ENCODE measurements around the genes SCO2 and CHKB.

GRCh38 chr22:50485631-50485972 lies 1.1 kb upstream of the MIOX start:
- PRO-cap = no peak

- PRO-cap = no peak
These were observed 10.4 kb downstream of the LMF2 start for GRCh38 chr22:50497198-50497397.

- PRO-cap = no peak
These were observed 3.7 kb downstream of the SCO2 start for GRCh38 chr22:50521623-50522074.

DNA sequence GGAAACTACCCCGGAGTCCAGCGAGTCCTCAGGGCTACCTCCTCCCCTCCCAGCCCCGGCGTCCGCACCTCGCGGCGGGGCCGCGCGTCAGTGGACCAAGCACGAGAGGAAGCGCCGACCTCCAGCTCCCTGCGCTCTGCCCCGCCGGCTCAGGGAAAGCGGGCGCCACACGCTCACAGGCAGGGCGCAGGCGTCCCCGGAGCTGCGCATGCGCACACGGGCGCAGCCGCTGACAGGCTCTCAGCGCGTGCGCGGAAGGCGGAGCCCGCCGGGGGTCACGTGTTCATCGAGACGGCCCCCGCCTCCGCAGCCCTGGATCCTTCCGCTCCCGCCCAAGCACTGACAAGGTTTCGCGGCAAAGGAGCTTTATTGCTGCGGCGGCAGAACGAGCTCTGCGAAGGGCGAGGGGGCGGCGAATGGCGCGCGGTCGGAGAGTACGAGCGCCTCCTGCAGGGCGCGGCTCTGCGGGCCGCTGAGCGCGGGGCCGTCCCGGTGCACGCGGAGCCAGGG lies at the start of gene SCO2:
Gene SCO2 (minus strand): TSS at position 195 of the 510 bp plus-strand sequence.
- PRO-cap = bidirectional peak, plus-strand start at position 345 of the sequence, minus-strand start at position 151 of the sequence

DNA sequence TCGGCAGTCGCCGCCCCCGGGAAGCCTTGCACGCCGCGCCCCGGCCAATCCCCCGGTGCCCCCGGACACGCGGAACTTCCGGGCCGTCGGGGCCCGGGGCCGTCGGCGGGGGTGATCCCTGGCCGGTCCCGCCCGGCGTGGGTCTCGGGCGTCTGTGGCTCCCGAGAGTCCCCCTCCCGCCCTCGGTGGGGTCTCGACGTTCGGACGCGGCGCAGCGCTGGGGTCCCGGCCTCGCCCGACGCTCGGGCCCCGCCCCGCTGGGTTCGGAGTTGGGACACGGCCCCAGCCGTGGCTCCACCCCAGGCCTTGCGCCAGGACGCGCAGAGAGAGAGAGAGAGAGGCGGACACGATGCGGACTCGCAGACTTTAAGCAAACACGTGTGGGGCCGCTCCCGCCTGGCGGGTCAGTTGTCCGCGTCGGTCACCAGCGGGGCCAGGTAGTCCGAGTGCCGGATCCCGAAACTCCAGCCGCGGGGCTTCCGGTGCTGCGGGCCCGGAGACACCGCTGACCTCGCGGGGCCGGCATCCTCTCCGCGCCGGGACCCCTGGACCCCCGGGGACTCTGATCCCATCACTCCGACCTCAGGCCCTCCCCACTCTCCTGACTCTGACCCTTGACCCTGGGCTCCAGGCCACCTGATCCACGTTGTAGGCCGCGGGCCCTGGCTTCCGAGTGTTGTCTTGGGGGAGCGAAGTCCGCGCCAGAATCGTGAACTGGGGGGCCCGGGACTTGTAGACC lies 433 bp upstream of the TYMP start:
- PRO-cap = bidirectional peak, plus-strand start at position 86 of the sequence, minus-strand start outside the sequence; bidirectional peak, plus-strand start at position 323 of the sequence, minus-strand start at position 180 of the sequence

GRCh38 chr22:50581987-50583044 lies at the start of gene CHKB:
Gene CHKB, minus strand, starts transcription at chr22:50582849.
- PRO-cap = bidirectional peak, plus-strand start at chr22:50582628, minus-strand start at chr22:50582431; bidirectional peak, plus-strand start at chr22:50583124, minus-strand start at chr22:50582829

DNA sequence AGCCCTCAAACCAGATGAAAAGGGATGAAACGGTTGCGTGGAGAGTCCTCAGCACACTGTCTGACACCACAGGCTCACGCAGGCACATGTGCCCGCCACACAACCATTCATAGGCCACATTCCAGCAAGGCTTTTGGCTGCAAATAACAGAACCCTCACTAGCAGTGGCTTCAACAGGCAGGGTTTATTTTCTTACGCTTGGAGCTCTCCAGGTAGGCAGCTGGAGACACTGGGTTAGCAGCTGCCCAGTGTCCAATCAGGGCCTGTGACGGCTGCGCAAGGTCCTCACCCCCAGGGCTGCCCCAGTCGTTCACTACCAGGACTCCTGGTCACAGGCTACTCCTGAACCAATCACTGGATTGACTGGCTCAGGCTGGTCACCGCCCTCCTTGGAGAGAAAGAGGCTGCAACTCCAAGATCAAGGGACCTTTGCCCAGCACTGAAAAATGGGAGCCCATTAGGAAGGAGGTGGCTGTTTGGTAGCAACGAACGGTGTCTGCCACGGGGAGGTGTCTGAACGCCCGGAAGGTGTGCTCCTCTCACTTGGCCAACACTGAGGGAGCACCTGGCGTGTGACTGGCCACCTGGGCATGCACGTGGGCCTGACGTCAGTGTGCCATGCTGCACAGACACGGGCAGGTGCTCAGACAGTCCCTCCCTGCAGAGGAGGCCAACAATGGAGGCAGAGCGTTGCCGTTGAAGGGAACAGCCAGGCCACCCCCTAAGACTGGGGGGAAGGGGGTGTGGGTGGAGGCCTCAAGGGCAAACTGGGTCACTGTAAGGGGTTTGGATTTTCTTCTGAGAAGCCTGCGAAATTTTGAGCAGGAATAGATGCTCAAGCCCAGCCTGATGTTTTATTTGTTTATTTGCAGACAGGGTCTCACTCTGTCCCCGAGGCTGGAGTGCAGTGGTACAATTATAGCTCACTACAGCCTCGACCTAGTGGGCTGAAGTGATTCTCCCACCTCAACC lies 5.1 kb downstream of the ARSA start:
- PRO-cap = no peak

DNA sequence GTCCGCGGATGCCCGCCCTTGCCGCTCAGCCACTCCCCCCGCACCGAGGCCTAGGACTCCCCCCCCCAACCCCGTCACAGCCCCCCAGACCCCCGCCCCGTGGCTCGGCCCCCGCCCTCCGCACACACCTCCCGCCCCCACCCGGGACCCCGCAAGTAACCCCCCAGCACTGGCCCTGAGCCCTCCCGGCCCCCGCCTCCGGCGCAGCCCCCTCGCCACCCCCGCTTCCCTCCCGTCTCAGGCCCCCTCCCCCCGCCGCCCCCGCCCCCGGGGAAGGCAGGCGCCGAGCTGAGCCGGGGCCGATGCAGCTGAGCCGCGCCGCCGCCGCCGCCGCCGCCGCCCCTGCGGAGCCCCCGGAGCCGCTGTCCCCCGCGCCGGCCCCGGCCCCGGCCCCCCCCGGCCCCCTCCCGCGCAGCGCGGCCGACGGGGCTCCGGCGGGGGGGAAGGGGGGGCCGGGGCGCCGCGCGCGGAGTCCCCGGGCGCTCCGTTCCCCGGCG lies 46.2 kb upstream of the ARSA start:
- PRO-cap = no peak

GRCh38 chr22:50683757-50684773 lies 53.9 kb upstream of the ACR start:
- PRO-cap = no peak

GRCh38 chr22:50699459-50700061 lies 38.4 kb upstream of the ACR start:
- PRO-cap = no peak

DNA sequence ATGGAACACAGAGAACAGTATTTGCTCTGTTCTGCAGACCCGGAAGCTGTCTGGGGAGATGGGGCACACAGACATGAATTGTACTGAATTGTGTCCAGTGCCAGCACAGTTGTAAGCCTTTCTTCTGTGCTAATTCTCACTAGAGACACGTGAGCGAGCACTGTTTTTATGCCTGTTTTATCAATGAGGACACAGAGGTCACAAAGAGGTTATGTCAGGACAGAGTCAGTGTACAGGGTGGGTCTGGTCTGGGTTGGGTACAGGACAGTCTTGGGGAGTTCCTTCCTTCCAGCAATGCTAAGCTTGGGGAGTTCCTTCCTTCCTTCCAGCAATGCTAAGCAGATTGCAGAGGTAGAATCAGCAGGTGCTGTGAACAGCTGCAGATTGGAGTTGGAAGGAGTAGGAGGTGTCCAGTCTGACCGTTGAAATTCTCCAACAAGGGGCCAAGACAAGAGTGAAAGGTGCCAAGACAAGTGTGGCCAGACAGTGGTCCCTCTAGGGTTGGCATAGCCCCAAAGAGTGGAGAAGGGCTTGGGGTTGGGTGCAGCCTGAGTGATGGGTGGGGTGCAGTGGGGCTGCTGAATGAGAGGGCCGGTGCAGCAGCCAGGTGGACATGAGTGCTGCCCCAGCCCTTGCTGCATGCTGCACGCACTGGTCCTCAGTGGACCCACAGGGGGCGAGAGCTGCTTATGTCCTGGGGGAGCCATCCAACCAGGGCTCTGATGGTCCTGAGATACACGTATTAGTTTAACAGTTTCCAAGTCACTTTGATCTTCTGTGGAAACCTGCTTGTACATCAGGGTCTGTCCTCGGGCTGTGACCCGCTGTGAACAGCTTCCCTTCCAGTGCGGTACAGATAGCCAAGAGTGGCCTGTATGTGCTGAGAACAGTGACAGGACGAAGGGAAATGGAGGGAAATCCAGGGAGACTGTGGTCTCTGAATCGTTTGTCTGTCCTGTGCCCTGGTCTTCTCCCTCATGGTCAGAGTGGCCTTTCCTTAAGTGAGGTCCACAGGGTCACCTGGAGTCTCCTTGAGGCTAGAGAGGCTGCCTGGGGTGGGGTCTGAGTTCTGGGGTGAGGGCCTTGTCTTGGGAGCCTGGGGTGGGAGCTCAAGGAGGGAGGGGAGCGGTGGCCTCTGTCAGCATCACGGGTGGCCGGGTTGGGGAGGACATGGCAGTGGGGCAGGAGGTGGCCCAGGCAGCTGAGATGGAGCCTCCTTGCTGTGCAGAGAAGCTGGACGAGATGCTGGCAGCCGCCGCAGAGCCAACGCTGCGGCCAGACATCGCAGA lies 23.9 kb upstream of the ACR start:
- PRO-cap = no peak

DNA sequence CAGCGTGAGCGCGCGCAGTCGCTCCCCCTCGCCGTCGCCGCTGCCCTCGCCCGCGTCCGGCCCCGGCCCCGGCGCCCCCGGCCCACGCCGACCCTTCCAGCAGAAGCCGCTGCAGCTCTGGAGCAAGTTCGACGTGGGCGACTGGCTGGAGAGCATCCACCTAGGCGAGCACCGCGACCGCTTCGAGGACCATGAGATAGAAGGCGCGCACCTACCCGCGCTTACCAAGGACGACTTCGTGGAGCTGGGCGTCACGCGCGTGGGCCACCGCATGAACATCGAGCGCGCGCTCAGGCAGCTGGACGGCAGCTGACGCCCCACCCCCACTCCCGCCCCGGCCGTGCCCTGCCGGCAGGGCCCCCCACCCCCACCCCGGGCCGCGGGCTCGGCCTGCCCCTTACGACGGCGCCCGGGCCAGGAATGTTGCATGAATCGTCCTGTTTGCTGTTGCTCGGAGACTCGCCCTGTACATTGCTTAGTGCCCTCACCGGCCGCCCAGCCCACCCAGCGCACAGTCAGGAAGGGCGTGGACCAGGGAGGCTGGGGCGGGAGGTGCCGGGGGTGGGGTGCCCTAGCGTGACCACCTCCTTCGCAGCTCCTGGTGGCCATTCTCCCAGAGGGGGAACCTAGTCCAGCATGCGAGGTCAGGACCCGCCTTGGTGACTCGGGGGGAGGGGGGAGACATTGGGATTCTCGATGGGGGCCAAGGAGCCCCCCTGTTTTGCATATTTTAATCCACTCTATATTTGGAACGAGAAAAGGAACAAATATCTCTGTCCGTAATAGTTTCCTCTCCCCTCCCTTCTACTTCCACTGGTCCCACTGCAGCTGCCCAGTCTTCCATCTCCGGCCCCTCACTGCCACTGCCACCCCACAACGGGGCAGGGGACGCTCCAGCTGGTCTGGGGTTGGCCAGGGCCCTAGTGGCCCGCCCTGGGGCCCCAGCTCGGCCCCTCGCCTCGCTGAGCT lies 6.7 kb upstream of the ACR start:
- PRO-cap = no peak

DNA sequence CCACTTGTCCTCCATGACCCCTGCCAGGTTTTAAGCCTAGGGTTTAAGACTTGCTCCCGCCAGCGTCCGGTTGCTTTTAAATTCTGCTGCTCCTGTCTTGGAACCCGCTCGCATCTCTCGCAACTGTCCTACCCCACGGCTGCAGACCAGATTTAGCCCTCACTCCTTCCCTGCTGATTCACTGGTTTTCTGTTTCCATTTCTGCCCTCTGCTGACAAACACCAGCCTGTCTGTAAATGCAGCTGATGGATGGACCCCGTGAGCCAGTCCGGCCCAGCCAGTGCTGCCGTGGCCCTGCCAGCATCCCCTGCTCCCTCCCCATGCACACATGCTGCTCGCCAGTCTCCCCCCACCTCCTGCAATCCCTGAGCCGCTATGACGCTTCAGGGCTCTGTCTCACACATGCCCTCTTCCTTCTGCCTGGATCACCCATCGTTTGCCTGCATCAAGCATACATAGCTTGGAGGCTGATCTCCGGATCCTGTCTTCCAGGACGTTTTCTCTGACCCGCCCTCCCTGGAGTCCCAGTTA lies 4.5 kb upstream of the ACR start:
- PRO-cap = no peak

DNA sequence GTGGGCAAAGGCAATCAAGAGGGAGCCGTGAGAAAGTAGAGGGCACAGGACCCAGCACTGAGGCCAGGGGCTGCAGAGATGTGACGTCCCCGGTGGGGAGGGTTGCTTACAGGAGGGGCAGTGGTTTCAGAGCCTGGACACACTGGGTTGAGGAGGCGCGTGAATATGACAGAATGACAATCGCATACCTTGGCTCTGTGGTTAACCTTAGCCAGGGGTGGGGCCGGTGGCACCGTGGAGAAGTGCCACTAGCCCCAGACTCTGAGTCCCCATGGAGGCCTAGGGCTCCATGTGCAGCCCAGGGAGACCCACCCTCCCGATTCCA lies 3.7 kb upstream of the ACR start:
- PRO-cap = no peak